HEK293 (cell line): Measurements from ENCODE around the genes MYH14, NR1H2, KLK6 and SIGLEC6.

DNA sequence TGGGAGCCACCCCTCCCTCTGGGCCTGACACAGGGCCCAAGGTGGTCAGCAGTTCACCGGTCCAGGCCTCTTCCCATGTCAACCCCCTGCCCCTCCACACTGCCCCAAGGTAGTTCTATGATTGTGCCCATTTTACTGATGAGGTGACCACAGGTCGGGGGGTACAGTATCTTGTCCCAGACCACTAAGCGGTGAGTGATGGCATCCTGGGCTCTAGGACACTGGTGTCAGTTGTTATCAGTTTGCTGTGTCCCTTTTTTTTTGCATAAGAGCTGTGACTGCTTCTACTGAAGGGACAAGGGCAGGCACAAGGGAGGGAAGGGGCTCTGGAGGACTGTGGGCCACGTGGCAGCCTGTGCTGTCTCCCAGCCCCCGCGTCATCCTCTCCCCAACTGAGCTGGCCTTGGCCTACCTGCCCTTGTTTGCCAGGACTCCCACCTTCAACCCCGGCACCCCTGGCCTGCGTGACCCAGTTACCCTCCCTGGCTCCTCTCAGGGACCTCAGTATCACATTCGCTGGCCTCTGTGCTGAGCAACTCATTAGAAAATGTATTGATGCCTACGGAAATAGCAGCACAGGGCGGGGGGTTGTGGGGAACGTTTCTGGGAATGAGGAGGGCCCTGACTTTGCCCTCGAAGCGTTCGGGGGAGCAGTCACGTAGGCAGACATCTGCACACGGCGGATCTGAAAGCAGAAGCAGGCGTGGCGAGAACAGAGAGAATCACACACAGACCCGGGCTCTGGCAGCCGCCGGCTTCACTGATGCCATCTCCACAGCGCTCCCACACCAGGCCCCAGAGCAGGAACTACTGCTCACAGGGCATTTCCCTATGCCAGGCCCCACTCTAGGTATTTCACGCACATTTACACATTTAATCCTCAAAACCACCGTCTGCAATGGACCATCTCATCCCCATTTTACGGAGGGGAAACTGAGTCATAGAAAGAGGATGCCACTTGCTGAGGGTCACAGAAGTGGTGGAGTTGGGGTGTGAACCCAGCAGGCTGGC, 5.9 kb upstream of the ATF5 start:
- PRO-cap: no peak
- RRBS, 2 experiments: 91 to 98% methylated on average over 1 of the region's 27 CpGs

GRCh38 chr19:49927483-49928142, 1.4 kb upstream of the ATF5 start:
- PRO-cap: no peak
- RRBS, 2 experiments: no CpG with 5 or more reads among the region's 10 CpGs

DNA sequence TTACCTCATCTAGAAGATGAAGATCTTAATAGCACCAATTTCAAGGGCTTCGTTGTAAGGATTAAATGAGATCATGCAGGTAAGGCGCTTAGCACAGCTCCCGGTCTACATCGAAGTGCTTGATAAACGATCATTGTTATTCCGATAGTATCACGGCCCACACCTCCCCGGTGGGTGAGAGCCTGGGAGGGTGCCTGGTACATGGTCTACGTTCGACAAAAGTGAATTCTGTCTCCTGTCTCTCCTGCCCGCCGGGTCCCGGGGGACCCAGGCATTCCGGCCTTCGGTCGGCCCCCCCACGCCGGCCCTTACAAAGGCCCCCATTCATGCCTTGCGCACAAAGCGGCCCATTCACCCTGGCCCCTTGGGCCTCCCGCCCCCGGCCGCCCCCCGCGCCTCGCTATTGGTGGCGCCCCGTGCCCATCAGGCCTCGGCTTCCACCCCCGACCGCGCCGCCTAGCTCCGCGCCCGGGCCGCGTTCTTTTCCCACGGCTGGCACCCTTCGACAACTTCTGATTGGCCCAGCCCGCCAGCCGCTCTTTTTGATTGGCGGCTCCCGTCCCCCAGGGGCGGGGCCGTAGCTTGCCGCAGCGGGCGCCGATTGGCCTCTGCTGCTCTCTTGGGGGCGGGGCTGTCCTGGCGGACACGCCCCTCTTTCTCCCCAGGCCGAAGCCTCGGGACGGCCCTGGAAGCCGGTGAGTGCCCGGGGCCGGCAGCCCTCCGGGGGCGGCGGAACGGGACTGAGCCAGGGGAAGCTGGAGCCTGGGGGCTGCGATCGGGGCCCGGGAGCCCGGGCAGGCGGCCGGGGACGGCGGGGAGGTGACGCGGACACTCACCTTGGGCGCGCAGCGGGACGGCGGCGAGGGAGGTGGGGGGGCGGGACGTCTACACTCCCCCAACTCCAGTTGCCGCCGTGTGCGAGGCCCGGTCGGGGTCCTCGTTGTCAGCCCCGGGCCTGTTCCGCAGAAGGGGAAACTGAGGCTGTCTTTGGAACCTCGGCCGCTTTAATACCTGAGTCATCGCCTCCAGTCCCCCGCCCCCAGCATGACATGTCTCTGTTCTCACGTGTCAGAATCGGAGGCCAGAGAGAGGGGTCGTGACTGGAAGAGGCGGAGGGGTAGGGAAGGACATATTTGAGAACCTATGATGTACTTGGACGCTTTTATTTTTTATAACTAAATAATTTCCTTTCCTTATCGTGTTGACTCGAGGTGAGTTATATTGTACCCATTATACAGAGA, at the start of gene MYH14:
Gene MYH14 (plus strand): TSS at position 646 of the 1,241 bp plus-strand sequence.
- PRO-cap: bidirectional peak, plus-strand start at position 698 of the sequence, minus-strand start at position 377 of the sequence
- RRBS, 2 experiments: 18 to 21% methylated on average over 26 to 28 of the region's 100 CpGs

GRCh38 chr19:50322101-50323106, 6.8 kb downstream of the KCNC3 start:
- PRO-cap: no peak
- RRBS, 2 experiments: 80 to 82% methylated on average over 11 to 13 of the region's 31 CpGs

DNA sequence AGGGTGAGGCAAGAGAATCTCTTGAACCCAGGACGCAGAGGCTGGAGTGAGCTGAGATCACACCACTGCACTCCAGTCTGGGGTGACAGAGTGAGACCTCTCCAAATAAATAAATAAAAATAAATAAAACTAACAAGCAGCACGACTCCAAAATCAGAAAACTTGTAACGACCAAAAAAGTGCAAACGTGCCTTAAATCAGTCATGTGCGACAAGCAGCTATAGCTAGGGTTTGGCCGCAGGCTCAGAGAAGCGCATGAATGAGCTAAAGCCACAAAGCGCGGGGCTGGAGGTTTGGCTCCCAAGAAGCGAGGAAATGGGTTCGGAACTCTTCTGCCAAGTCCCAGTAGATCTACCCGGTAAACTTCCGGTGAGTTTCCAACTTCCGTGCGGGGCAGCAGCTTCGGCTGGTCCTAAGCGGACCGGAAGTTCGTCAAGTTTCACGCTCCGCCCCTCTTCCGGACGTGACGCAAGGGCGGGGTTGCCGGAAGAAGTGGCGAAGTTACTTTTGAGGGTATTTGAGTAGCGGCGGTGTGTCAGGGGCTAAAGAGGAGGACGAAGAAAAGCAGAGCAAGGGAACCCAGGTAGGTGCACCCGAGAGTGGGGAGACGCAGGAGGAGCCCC, at the start of gene NR1H2:
Gene NR1H2 (plus strand): TSS at position 464 of the 623 bp plus-strand sequence.
- PRO-cap: bidirectional peak, plus-strand start at position 464 of the sequence, minus-strand start at position 316 of the sequence
- RRBS, 2 experiments: 1 to 2% methylated on average over 10 of the region's 32 CpGs

- PRO-cap: unidirectional peak, plus-strand start at chr19:50383601
- RRBS, 2 experiments: no CpG with 5 or more reads among the region's 17 CpGs
Observed at GRCh38 chr19:50383283-50383864, 773 bp upstream of the POLD1 start.

DNA sequence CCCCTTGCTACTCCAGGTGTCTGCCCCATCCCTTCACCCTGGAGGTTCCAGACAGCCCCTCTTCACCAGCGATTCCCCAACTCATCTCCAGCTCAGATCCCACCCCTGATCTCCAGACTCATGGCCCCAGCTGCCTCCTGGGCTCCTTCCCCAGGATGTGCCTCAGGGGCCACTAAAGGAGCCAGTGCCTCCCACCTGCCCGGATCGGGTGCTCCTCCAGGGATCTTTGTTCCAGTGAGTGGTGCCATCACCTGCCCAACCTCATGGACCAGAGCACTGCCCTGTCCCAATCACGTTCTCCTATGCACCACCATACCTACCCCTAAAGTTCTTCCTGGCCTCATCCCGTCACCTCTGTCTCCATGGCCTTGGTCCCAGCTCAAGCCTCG, 8.6 kb upstream of the GARIN5A start:
- PRO-cap: no peak
- RRBS, 2 experiments: no CpG with 5 or more reads among the region's 6 CpGs

DNA sequence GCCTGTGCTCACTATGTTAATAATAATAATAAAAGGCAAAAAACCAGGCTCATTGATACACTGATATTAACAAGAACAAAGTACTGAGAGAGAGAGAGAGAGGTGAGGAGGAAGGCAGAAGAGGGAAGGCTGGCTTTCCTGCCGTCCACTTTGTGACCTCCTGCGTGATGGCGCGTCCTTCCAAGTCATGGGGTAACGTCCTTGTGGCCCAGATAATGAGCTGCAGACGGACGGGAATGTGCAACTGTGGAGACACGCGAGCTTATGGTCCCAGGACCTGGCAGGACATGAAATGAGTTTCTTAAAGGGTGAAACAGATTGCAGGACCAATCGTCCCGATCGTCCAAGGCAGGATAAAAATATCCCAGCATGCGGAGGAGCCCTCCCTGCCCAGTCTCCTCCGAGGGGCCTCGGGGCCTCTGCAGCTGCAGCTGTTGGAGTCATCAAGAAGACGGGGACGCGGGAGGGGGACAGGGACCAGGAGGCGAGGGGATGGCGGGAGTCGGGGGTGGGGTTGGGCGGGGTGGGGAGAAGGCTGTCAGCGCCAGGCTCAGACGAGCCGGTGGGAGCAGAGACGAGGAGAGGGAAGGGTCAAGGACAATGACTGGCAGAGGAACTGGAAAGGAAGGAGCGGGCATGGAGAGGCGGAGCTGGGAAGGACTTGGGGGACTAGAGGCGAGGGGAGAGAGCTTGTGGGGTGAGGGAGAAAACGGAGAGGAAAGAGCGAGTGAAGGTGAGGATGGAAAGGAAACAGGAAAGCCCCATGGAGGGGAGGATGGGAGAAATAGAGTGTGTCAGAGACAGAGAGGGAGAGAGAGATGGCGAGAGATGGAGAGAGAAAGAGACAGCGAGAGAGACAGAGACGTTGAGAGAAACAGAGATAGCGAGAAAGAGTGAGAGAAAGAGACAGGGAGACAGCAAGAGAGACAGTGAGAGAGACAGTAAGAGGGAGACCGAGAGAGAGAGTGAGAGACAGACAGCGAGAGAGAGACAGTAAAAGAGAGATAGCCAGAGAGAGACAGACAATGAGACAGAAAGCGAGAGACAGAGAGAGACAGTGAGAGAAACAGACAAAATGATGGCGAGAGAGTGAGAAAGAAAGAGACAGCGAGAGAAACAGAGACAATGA, 14.5 kb upstream of the GARIN5A start:
- PRO-cap: no peak
- RRBS, 2 experiments: no CpG with 5 or more reads among the region's 40 CpGs

DNA sequence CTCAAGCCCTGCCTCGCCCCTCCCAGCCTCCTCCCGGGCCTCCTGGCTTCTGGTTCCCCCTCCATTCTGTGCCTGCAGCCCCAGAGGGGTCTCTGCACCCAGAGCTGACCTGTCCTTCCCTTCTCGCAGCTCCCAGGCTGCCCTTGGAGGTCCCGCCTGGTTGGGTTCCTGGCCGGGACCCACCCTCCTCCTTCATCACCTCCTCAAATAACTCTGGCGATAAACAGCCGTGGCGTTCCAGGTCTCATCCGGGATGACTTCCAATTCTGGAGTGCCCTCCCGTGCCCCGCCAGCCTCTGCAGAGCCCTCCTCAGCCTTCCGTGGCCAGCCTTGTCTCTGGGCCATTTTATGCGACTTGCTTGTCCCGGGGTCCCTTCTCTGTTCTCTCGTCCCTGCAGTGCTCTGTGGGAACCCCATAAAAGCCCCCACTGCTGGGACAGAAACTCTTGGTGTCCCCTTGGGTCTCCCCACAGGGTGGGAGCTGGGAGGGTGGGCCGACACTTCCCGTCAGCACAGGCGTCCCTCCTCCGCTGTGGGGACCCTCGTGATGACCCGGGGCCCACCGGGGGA, 9.2 kb downstream of the JOSD2 start:
- PRO-cap: no peak
- RRBS, 2 experiments: 74 to 81% methylated on average over 5 to 7 of the region's 22 CpGs

DNA sequence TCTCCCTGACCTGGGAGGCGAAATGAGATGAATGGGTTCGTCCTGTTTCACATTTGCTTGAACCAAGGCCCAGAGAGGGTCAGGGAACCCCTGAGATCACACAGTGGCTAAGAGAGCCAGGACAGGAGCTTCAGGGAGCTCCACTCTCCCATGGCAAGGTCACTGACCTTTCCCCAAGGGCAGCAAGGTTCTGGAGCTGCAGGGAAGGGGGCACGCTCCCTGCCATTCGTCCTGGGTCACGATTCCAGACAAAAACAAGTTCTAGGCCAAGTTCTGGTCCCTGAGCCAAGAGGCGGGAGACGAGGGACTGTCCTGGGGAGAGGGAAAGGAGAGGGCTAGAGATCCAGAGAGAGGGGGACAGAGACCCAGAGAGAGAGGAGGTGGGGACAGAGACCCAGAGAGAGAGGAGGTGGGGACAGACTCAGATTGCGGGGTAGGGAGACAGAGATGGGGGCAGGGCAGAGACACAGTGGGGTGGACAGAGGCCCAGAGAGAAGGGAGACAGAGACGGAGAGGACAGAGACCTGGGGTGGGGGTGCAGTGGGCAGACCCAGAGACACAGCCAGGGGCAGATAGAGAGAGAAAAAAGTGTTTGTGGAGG, 508 bp downstream of the ASPDH start:
- PRO-cap: no peak
- RRBS, 2 experiments: no CpG with 5 or more reads among the region's 9 CpGs

DNA sequence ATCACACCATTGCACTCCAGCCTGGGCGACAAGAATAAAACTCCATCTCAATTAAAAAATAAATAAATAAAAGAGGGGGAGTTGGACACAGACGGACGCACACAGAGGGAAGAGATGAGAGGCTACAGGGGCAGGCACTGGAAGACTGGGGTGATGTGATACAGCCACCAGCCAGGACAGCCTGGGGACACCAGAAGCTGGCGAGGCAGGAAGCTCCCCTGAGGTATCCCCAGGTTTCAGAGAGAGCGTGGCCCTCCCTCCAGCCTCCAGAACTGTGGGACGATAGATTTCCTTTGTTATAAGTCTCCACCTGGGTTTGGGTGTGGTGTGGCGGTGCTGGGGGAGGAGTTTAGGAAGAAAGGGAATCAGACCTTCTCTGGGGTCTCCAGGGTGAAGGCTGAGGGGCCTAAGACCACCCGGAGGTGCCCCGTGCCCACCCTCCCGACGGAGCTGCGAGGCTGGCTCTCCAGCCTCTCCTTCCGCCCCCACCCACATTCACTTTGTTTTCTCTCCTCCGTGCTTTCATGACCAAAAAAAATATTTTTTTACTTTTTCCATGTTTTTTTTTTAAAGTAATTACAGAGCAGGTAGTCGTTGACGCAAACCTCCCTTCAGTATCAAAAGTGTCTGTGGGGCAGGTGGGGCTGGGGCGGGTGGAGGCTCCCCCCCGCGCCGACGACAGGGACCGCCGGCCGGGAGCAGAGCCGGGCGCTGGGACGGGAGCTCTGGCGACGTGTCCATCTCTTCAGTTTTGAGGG, 2.8 kb upstream of the ASPDH start:
- PRO-cap: no peak
- RRBS, 2 experiments: no CpG with 5 or more reads among the region's 29 CpGs

- PRO-cap: unidirectional peak, minus-strand start at chr19:50794459; unidirectional peak, minus-strand start at chr19:50794635; unidirectional peak, minus-strand start at chr19:50794739
- RRBS, 2 experiments: 19 to 30% methylated on average over 2 to 3 of the region's 23 CpGs
Observed at GRCh38 chr19:50793846-50794921, 4.0 kb downstream of the ACP4 start.

DNA sequence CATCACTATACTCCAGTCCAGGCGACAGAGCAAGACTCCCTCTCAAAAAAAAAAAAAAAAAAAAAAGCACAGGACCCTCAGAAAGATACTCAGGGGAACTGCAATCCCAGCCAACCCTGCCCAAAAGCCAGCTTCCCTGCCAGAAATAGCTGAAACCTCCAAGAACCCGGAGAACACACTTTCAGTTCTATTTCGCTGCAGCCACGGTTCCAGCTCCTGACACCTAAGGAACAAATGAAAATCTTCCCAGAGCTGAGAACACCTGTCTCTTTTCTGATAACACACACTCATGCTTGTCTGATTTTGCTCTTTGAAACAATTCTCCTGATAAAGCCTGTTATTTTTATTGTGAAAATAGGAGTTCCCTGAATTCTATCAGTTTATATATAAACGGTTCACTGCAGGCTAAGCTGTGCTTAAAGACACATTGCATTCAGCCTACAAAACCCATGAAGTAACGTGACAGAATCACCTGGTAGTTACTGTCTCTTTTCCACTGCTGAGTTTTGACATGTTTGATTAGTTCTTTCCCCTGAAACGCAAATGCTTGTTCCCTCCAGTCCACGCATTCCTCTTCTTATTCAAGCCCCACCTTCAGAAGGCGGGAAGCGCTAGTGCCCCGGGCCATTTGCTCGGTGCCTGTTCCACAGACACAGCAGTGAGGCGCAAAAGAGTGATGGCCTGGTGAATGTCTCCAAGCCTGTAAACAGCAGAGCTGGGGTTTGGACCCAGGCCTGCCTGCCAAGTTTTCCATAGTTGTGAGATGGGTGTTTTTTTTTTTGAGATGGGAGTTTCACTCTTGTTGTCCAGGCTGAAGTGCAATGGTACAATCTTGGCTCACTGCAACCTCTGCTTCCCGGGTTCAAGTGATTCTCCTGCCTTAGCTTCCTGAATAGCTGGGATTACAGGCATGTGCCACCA, 10.8 kb downstream of the ACP4 start:
- PRO-cap: bidirectional peak, plus-strand start at position 655 of the sequence, minus-strand start at position 579 of the sequence
- RRBS, 2 experiments: no CpG with 5 or more reads among the region's 14 CpGs

DNA sequence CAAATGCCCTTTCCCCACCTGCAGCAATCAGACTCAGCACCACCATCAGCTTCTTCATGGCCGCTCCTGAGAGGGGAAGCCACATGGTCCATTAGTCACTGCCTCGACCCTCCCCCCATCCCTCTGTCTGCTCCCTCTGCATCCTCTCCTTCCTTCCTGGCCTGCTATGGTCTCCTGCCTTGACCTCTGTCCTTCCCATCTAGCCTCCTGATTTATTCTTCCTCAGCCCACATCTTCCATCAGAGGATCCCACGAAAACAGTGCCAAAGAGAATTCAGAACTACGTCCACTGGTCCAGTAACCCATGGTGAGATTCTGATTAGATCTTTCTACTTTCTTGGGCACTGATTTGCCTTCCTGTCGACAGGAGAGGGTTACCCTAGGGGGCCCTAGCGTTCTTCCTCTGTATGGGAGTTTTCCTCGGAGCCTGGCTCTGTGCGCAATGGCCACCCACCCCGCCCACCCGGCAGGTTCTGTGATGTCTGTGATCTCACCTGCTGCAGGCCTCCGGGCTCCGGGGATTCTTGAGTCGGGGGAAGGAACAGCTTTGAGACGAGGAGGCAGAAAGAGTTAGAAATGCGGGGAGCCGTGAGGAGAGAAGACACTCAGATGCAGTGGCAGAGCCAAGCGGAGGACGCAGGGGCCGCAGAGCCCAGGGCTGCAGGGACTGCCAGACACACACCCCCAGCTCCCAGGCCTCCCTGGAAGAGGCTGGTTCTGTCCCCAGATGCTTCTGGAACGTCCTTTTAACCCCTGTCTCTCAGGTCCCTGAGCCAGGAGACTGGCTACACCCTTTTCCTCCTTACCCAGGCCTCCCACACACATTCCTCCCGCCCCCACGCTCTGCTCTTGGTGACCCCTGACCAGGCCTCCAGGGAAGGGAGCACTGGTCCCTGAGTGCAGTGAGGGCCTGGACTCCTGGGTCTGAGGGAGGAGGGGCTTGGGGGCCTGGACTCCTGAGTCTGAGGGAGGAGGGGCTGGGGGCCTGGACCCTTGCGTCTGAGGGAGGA, 1.0 kb downstream of the KLK6 start:
- PRO-cap: no peak
- RRBS, 2 experiments: 88% methylated on average over 2 of the region's 23 CpGs

- PRO-cap: no peak
- RRBS, 2 experiments: 58 to 82% methylated on average over 7 to 9 of the region's 23 CpGs
Observed at GRCh38 chr19:50969057-50970000, at the start of gene KLK6. TSS of gene KLK6 (minus strand) at chr19:50969591.

DNA sequence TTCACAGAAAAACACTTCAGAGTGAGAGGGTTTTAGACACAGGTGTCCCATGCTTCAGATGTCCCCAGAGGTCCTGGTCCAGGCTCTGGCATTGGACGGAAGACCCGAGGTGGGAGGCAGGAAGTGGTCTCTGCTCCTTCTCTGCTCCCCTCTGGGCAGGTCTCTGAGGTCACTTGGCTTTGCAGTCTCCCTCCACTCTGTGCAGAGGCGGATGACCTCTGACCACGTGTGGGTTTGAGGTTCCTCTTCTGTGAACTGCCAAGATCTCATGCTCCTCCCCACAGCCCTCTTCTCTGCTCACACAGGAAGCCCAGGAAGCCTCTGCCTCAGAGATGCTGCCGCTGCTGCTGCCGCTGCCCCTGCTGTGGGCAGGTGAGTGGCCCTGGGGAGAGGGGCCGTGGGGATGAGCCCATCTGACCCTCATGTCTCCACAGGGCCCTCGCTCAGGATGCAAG, 25.0 kb downstream of the SIGLEC7 start:
- PRO-cap: no peak
- RRBS, 2 experiments: no CpG with 5 or more reads among the region's 8 CpGs

GRCh38 chr19:51225933-51226580, 1.2 kb downstream of the CD33 start:
- PRO-cap: no peak
- RRBS, 2 experiments: no CpG with 5 or more reads among the region's 9 CpGs

- PRO-cap: no peak
- RRBS, 2 experiments: no CpG with 5 or more reads among the region's 7 CpGs
Observed at GRCh38 chr19:51250606-51250941, 306 bp upstream of the SIGLECL1 start.

DNA sequence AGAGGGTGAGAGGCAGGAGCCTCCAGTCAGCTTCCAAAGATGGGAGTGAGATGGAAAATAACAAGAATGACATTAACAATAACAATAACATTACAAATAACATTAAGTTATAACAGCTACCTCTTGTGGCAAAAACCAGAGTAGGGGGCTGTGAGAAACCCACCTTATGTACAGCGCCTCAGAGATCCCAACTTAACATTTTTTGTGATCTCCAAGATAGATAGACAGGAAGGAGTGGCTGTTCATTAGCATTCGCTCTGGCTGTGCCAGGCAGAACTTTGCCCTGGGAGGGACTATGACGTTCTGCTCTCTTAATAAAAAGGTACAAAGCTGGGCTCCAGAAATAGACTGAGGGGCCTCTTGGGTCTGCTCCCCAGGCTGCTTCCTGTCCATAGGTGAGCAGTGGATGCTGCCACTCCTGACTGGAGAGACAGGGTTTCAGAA, 15.0 kb upstream of the SIGLEC8 start:
- PRO-cap: no peak
- RRBS, 2 experiments: no CpG with 5 or more reads among the region's 3 CpGs

DNA sequence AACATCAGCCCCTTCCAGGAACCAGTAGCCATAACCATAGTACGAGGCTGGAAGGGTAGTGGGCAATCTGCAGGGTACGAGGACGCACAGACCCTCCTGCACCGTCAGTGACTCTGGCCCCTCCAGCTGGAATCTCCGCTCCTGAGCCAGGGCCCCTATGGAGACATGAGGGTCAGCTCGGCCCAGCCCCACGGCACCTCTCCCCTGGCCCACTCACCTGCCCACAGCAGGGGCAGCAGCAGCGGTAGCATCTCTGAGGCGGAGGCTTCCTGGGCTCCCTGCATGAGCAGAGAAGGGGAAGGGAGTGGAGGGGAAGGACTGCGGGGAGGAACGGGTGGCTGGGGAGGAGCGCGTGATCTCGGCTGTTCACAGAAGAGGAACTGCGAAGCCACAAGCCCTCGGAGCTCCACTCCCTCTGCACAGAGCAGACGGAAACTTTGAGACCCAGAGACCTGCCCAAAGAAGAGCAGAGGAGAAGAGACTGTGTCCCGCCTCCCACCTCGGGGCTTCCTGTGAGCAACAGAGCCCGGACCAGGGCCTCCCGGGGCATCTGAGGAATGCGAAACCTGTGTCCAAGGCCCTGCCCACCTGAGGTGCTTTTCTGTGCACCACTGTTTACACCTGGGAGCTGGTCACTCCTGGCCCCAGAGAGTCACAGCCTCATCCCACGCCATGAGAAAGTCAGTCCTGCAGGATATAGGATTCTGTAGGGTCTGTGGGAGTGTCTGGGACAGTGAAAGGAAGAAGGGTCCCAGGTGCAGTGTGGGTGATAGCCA, at the start of gene SIGLEC6:
Gene SIGLEC6 (minus strand): TSS at position 306 of the 776 bp plus-strand sequence.
- PRO-cap: no peak
- RRBS, 2 experiments: no CpG with 5 or more reads among the region's 23 CpGs